Osteocyte (in vitro differentiated cells): ENCODE data around the genes EXOC1, CRACD, TECRL and TMPRSS11F.

GRCh38 chr4:55853386-55854662 is at the start of gene EXOC1:
EXOC1 (plus strand) TSS chr4:55853648.
- PRO-cap = unidirectional peak, plus-strand start at chr4:55853648; unidirectional peak, plus-strand start at chr4:55853739; bidirectional peak, plus-strand start at chr4:55853988, minus-strand start at chr4:55853928

DNA sequence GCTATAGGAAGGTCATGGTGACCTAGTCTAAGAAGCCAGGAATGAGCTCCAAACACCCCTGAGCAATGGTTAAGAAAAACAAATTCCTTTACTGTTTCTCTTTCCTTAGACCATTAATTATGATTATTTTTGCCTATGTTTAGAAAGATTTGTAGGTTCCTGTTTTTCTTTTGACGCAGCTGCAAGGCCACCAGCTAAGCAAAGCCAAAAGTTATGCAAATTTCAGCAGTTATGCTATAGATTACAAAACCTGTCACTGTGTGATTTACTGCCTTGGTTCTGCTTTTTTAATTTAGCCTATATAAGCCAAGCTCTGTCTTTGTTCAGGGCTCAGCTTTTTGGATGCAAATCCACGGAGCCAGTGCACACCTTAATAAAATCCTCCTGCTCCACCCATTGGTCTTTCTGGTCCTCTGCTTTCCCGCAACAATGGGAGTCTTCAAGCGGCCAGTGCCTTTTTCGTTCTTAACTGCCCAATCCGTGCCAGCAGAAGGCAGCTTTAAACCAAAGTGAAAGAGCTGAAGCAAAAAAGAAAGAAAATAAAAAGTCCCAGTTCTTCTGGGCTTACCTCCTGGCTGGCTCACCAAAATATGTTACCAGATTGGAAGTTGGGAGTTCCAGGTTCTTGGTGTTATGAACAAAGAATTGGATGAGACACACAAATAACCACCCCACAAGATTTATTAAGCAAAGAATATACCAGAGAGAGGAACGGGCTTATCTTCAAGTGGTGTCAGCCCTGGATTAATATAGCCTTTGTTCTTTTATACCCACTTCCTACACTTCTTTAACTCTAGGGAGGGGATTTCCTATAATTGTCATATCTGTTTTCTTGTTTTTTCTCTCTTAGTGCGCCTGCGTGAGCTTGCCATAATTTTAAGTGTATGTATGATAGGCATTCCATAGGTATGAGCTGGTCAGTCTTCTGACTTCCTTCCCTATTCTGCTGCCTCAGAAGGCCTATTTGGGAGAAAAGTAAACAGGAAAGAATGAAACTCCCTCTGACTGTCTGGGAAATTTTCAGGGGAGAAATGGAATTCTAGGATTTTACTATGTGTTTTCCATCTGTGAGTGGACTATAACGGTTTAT is 1.1 kb upstream of the CEP135 start:
- PRO-cap = unidirectional peak, plus-strand start at position 400 of the sequence; bidirectional peak, plus-strand start at position 954 of the sequence, minus-strand start at position 848 of the sequence

DNA sequence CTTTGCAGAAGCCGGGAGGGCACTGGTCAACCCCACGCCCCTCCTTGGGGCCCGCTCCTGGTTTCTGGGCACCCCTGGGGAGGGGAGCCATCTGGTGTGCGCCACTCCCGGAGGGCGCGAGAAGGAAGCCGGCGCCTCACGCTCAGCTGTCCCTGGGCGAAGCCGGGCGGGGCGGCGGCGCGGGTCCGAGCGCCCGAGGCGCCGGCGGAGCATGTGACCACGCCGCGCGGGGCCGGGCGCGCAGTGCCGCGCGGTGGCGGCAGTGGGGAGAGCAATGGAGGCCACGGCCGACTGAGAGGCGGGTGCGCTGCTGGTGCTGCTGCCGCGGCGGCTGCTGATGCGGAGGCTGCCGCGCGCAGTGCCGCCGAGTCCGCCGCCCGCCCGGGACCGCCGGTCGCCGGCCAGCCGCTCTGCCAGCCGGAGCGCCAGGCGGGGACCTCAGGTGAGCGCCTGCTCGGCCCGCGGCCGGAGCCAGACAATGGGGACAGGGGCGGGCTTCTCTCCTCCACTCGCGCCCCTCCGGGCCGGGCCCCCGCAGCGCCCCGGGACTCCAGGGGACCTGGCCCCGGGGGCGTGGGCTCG is at the start of gene CRACD:
Gene CRACD, plus strand, starts transcription at position 241 of the 582 bp plus-strand sequence.
- PRO-cap = unidirectional peak, plus-strand start at position 274 of the sequence

- PRO-cap = no peak
Observed at GRCh38 chr4:56212637-56213180, 163.8 kb downstream of the CRACD start.

DNA sequence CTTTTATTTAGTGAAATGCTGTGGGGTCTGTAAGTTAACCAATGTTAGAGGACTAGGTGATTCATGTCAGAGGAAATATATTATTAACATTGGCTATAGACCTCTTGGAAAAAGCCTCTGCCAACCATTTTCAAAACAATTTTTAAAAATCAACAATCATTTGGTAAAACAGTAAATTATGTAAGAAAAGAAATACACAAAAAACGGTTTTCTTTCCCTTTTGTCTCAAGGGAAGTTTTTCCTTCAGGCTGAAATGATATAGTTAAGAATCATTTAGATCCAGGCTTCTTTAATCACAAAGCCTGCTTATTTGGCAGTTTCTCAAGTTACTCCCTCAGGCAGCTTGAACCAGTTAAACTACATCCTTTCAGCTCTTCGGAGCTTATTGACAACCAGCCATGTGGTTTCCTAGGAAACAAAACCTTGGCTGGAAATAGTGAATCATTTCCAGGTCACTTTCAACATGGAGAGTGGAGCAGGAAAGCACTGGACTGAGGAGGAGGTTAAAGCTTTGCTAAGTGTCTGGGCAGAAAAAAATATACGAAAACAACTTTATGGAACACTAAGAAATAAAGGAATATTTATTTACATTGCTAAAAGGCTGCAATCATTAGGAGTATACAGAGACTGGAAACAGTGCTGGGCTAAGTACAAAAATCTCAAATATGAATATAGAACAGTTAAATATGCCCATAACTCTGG is 22.9 kb upstream of the AASDH start:
- PRO-cap = bidirectional peak, plus-strand start at position 455 of the sequence, minus-strand start at position 359 of the sequence

- PRO-cap = no peak
Observed at GRCh38 chr4:56655911-56656667, 25.0 kb downstream of the HOPX start.

DNA sequence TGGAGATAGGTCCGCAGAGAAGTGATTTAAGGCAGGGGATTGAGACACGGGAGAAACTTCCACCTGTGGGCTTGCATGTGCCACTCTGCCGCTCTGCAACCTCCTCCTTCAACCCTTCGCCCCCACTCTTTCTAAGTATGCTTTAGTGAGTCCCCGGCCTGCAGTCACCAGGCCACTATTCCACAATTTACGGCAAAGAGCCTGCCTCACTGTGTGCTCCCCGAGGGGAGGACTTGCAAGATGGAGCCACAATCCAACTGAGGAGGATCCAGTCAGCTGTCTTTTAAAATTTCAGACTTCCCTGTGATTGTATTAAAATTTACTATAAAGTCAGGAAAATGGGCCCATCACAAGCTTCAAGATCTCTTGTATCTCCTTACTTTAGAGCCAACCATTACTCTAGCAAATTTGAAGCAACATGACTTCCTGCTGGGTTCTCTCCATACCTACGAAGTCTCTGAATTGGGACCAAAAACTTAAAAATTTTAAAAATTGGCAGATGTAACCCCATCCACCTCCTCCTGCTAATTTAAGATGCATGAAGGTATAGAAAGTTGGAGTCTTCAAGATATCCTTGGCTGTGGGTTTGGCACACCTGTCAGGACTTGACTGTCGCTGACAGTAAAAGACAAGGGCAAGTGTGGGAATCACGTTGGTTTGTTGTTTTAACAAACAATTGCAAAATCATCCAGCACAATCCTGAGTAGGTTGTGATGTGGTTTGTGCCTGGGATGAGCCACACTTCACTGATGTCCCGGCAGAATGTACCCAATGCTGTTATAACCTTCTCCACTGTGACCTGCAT is 24.2 kb downstream of the HOPX start:
- PRO-cap = no peak

DNA sequence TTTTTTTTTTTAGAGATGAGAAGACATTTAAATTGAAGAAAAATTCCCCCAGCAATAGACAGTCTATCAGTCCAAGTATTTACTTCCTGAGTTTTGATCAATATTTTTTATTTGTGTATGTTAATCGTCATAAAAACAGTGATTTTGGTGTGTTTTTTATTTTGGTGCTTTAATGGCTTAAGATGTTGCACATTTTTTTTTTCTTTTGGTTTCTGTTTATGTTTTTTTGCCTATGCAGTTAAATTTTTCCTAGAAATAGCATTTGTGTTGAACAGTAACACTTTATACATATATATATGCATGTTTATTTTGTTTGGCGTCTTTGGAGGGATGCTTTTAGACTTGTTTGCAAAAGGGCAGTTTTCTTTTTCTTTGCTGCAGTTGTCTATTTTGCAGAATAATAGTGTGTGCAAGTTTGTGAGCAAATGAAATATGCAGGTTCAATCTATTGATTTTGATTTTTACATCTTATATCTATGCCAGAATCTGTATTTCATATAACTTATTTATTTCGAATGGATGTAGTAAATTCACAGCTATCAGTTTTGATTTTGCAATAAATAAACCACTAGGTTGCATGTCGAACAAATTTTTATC is 25.0 kb downstream of the REST start:
- PRO-cap = no peak

DNA sequence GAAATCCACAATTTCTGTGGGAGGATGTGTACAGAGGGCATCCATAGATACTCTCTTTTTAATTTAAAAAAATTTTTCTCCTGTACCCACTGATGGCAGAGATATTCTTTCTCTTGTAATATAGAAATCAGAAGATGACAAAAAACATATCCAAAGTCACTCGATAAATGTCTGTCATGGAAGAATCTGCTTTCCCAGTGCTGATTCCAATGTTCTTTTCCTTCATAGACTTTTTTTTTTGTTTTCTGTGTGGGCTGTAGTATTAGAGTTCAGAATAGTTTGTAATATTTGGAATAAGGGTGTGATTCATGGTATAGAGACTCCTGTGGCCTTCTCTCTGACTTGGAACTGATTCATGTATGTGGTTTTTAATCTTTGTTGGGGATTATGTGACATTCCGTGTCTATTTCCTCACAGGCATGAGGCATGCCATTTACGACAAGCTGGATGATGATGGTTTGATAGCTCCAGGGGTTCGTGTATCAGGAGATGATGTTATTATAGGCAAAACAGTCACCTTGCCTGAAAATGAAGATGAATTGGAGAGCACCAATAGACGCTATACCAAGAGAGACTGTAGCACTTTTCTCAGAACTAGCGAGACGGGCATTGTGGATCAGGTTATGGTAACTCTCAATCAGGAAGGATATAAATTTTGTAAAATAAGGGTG is 44.4 kb downstream of the POLR2B start:
- PRO-cap = unidirectional peak, minus-strand start at position 253 of the sequence

GRCh38 chr4:64356032-64356624 is 53.1 kb downstream of the TECRL start:
- PRO-cap = no peak

- PRO-cap = no peak
Observed at GRCh38 chr4:64406902-64407430, 2.3 kb downstream of the TECRL start.

DNA sequence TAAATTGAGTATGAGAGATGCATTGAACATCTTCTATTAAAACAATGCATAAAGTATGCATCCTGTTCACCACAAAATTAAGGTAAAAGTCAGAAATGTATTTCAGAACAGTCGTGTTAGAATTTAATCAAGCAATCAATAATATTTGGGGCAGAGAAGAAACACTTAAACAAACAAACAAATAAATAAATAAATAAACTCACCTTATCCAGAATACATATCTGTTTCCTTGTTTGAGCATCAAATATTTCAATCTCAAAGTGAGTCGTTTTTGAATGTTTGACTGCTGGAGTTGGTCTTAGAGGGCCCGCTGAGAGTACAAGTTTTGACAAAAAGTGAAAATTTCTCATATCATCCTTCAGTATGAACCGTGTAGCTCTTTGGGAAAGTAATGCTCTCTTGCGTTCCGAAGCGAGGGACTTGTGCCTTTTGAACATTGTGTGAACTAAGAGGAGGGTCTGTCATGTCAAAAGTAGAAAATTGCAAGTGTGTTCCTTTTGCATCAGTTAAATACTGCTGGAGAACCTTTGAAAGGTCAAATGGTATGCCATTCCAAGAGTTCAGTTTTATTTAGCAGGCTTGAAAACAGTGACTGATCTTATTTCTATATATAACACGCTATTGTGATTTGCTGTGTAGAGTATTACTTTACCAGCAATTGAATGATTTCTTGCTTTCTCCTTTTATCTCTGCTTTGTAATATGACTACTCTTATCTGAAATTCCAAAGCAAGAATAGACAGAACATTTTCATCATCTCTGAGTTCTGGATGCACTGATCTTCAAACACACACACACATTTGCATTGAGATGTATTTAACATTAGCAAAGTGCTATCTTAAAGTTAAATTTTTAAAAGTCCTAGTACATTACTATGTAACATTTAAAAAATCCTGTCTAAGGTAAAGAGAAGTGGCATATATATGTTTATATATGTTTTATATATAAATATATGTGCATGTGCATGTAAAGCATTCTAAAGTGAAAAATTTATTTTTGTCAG is at the start of gene TECRL:
Gene TECRL, minus strand, starts transcription at position 536 of the 1,002 bp plus-strand sequence.
- PRO-cap = no peak

- PRO-cap = no peak
Observed at GRCh38 chr4:65024230-65024573, 615.0 kb upstream of the TECRL start.

GRCh38 chr4:67431627-67432881 is 113.2 kb downstream of the CENPC start:
- PRO-cap = no peak

- PRO-cap = no peak
Observed at GRCh38 chr4:67699530-67700347, 1.2 kb downstream of the UBA6 start.

GRCh38 chr4:68129545-68130178 is at the start of gene TMPRSS11F:
TMPRSS11F (minus strand) TSS chr4:68129869.
- PRO-cap = no peak

GRCh38 chr4:68646603-68647513 is 23.6 kb downstream of the UGT2B15 start:
- PRO-cap = no peak

DNA sequence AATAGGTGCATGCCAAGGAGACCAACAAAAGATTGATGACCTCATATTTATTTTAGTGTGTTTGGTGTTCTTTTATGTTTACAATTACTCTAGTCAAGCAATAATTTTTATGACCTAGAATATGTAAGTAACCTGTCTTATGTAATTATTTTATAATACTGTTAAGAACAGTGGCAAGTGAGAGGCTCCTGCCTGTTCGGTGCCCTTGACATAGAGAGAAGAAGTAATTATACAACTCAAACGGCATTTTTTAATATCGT is 232 bp upstream of the UGT2B15 start:
- PRO-cap = no peak

DNA sequence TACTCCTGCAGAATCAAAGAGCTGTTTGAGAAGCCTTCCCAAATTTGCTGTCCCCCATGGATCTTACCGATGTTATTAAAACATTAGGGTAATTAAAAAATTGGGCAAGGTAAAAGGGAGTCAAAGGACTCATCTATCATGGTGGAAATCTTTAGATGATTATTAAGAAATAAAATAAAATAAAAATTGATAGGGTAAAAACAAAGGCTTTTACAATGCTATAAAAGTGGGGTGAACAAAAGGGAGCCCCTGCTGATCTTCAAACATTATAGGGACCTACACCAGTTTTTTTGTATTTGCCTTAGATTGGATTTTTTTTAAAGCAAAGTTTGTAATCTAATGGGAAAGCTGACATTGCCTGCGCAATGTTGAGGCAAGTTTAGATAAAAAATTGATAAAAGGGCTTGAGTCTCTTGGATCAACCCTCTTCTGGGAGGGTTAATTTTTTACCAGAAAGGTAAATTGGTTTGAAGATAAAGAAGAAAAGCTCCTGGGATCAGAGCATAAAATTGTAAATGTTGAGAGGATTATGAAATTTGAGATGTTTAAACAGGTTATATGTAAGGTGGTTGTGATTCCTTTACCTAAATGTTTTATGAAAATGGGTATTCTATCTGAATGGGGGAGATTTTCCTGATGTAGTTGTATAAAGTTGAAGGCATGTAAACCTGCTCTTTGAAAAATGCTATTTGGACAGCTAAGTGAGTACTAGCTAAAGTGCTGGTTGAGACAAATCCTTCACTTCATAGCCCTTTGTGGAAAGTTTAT is 55.9 kb downstream of the UGT2B10 start:
- PRO-cap = no peak

DNA sequence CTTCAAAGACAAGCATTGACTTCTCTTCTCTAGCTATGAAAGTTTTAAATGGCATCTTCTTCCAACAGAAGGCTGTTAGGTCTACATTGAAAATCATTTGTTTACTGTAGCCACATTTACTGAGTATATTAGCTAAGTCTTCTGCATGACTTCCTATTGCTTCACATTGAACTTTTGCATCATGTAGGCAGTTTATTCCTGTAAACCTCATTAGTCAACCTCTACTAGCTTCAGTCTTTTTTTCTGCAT is 3.6 kb downstream of the UGT2A3 start:
- PRO-cap = no peak